Placental pericyte (primary cell): ENCODE measurements around the genes TTLL3, CRELD1, PRRT3 and TATDN2.

GRCh38 chr3:9807451-9808287, 2.4 kb upstream of the TTLL3 start:
- CAGE, long polyA plus RNA = no peak

GRCh38 chr3:9809570-9810541, at the start of gene TTLL3:
Gene TTLL3 (plus strand): TSS chr3:9810262.
- CAGE, long polyA plus RNA = no peak

- CAGE, long polyA plus RNA = no peak
Observed at GRCh38 chr3:9932544-9933230, 947 bp upstream of the CRELD1 start.

- CAGE, long polyA plus RNA = no peak
Observed at GRCh38 chr3:9933753-9934181, at the start of gene CRELD1. Gene CRELD1 (plus strand): TSS chr3:9933834.

DNA sequence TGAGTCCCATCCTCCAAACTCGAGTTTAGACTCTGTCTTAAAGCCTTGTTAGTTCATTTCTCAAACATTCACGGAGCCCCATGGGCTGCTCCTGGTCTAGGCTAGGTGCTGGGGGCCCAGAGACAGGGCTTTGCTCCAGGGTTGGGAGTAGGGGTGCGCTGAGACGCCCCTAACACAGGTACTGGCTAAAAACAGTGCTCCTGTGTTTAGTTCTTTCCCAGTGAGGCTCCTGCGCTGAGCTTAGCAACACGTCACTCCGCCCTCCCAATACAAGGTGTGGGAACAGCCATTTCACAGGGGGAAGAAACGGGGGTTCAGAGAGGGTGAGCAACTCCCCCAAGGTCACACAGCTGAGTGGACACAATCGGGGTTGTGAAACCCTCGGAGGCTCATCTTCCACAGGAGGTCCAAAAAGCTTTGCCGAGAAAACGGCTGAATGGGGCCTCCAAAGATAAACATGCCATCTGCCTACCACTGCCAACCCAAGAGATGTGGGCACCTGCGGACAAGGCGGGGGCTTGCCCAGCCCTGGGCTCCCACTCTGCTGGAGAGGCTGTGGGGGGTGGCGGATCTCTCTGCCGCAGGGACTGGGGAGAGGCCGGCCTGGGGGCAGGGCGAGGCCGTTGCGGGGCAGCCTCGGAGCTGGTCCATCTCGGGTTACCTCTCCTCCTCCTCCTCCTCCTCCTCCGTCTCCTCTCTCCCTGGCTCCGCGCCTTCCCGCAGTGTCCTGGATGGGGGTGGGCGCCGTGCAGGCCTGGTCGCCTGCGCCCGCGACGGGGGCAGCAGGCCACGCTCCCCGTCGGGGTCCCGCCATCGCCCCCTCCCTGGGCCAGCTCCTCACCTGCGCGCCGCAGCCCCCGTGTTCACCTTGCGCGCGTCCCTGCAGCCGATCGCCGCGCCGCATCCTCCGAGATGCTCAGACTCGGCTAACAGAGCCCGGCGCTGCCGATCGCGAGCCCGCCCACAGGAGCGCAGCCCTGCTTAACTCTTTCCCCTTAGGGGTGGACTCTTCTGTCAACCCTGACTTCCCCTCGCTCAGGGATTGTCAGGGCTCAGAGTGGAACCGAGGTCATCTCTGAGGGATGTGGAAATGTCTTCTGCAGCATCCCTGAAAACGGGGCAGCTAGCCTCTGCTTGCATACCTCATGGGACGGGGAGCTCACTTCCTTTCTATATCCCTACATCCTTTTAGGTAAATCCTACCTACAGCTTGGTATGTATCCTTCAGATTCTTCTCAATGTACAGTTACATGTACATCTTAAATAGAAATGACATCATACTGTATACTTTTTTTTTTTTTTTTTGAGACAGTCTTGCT, at the start of gene PRRT3:
Gene PRRT3, minus strand, starts transcription at position 928 of the 1,319 bp plus-strand sequence.
- CAGE, long polyA plus RNA = no peak

DNA sequence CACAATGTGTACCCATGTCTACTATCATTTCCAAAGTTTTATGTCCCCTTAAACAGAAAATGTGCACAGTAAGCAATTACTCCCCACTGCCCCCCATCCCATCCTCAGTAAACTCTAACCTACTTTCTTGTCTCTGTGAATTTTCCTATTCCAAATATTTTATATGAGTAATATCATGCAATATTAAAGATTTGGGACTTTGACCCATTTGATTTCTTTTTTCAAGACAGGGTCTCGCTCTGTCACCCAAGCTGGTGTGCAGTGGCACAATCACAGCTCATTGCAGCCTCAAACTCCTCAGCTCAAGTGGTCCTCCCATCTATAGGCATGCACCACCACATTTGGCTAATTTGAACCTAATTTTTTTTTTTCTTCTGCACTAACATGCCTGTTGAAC, 14.8 kb upstream of the PRRT3 start:
- CAGE, long polyA plus RNA = no peak

GRCh38 chr3:10003054-10003859, 16.6 kb upstream of the EMC3 start:
- CAGE, long polyA plus RNA = no peak

DNA sequence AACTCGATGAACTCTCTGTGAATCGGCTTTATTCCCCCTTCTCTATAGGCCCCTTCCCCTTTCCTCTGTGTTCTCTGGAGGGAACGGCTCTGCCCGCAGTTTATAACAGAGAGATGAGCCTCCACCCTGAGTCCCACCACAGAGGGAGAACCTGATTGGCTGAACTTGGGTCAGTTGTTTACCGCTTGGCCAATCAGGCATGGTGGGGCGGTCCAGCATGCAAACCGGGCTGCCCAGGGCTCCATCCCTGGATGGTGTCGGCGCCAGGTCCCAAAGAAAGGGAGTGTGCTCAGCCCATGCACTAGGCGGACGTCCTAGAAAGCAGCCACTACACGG, 13.4 kb upstream of the TATDN2 start:
- CAGE, long polyA plus RNA = no peak

GRCh38 chr3:10248415-10249291, at the start of gene TATDN2:
Gene TATDN2 (plus strand): TSS chr3:10248459.
- CAGE, long polyA plus RNA = no peak

GRCh38 chr3:10389717-10390540, 69.0 kb upstream of the SEC13 start:
- CAGE, long polyA plus RNA = no peak

GRCh38 chr3:10469406-10470150, 35.8 kb downstream of the ATP2B2 start:
- CAGE, long polyA plus RNA = no peak

DNA sequence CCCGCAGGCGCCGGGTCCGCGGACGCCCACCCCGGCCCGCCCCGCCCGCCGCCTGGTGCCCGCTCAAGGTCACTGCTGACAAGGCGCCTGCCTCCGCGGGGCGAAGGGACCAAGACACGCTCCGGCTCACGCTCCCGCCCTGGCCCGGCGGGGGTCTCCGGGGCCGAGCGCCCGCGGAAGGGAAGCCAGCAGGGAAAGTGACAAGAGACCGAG, 108.5 kb upstream of the SLC6A11 start:
- CAGE, long polyA plus RNA = no peak

DNA sequence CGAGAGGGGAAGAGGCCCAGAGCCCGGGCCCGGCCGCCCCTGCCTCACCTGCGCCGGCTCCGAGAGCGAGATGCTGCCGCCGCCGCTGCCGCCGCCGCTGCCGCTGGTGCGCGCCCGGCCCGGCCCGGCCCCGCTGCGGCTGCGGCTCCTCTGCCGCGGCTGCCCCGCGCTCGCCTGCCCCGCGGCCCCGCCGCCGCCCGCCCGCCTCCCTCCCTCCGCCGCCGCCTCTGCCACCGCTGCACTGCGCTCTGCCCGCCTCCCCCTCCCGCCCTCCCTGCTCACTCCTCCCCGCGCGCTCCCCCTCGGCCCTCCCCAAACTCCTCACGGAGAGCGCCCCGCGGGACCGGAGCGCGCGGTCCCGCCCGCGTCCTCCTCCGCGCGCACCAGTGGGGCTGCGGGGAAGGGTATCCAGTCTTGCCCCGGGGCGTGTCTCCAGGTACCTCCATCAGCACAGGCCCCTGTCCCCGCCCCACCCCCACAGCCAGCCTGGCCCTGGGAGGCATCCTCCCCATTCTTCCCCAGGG, 108.1 kb upstream of the SLC6A11 start:
- CAGE, long polyA plus RNA = no peak

GRCh38 chr3:10926648-10927393, 65.7 kb upstream of the SLC6A1 start:
- CAGE, long polyA plus RNA = no peak

- CAGE, long polyA plus RNA = no peak
Observed at GRCh38 chr3:11005844-11006193, 13.3 kb downstream of the SLC6A1 start.

GRCh38 chr3:11095921-11097209, 57.9 kb upstream of the HRH1 start:
- CAGE, long polyA plus RNA = no peak

DNA sequence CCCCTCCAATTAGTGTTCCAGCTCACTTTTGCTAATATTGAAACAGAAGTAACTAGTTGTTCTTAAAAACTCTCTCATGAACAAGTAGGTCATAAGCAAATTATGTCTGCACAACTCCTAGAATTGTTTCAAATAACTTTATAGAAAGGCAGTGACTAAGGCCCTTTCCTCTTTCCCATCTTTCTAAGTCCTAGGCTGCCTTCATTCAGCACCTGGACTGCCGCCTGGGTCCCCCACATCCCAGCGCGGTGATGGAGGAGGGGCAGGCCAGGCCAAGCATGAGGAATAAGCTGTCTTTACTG, 17.9 kb downstream of the ATG7 start:
- CAGE, long polyA plus RNA = no peak

DNA sequence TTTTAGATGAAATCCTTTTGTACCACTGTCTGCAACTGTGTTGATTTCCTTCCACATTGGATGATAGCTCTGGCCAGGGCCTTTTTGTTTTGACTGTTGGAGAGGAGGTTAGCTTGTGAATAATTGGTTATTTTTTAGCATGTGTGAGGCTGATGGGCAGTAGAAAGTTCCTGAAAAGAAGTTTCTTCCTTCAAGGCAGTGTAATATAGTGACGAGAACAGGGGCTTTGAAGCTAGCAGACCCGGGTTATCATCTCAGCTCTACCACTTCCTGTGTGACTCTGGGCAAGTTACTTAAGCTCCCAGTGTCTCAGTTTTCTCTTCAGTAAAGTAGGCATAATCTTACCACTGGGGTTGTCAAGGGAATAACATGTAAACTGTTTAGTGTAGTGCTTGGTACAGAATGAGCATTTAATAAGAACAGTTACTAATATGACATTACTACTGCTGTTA, 19.0 kb downstream of the ATG7 start:
- CAGE, long polyA plus RNA = no peak

- CAGE, long polyA plus RNA = no peak
Observed at GRCh38 chr3:11391129-11391530, 118.9 kb downstream of the ATG7 start.

- CAGE, long polyA plus RNA = no peak
Observed at GRCh38 chr3:11477491-11478090, 166.1 kb downstream of the VGLL4 start.